Cytotoxic T cell (primary cell): Measurements from ENCODE around the gene BCAS1.

- PRO-cap, 2 experiments, result no peak in any of the 2 experiments
Observed at GRCh38 chr20:53718132-53718732, 124.6 kb upstream of the ZNF217 start.

DNA sequence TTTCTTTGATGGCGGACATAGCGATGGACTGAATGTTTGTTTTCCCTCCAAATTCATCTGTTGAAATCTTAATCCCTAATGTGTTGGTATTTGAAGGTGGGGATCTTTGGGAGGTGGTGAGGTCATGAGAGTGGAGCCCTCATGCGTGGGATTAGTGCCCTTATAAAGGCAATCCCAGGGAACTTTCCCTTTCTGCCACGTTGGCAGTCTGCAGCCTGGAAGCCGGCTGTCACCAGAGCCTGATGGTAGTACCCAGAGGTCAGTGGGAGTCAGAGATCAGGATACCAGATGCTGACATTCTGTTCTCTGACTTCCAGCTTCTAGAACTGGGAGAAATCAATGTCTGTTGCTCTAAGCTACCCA is 173.5 kb upstream of the ZNF217 start:
- PRO-cap, 2 experiments, result no peak in any of the 2 experiments

DNA sequence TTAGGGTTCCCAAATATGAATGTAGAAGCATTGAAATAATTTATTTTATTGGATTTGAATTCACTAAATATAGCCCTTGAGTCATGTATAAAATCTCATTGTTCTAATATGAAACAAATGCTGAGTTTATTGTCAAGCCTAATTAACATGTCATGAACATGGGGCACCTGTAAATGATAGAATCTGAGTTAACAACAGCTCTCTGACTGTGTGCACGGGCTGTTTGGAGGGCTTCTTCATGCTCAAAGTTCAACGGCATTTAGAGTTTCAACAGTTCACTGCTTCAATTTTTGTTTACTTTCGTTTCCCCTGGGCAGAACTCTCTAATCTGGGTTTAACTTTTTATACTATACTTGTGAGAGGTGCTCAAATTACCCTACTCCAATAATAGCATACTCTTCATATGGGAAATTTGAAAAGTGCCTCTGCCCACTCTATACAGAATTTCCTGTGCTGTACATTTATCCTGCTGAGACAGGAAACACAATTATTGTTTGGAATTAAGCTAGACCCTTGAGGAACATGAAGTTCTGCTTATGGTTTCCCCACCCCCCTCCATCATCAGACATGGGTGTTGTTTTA is 236.4 kb upstream of the ZNF217 start:
- PRO-cap, 2 experiments, result peak in 1 of 2 experiments; most common minus-strand start position 261 of the sequence (in 1)

DNA sequence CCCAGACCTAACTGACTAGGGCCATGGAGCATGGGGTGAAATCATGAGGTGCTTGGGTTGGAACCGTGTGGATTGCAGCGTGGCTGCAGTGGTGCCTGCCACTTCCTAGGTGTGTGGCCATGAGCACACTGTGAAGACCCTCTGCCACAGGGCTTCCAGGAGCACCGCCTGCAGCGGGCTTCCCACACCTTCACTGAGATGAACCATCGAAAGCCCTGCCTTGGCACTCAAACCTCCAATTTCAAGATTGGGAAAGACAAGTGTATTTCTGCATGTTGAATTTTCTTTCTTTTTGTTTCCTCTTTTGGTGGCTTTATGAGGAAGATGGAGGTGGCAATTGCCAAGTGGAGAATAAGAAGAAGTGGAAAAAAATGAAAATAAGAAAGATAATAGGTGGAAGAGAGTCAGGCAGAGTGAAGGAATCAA is 160.1 kb downstream of the BCAS1 start:
- PRO-cap, 2 experiments, result no peak in any of the 2 experiments

DNA sequence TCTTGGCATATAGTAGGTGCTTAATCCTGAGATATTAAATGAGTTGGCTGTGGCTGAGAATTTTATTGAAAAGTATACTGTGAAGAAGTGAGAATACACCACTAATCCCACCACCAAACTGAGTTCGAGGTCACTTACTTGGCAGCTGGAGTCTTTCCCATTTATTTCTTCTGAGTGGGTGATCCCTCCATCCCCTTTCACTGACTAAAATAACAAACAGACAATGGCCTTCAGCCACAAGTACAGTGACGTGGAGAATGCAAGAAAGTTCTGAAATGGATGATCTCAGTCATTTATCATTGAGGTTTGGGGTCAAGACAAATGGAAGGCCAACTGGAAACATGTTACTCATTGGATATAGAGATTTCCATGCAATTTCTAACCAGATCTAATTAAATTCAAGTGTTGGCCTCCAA is 113.1 kb downstream of the BCAS1 start:
- PRO-cap, 2 experiments, result no peak in any of the 2 experiments

GRCh38 chr20:54069447-54070170 is 785 bp downstream of the BCAS1 start:
- PRO-cap, 2 experiments, result no peak in any of the 2 experiments

DNA sequence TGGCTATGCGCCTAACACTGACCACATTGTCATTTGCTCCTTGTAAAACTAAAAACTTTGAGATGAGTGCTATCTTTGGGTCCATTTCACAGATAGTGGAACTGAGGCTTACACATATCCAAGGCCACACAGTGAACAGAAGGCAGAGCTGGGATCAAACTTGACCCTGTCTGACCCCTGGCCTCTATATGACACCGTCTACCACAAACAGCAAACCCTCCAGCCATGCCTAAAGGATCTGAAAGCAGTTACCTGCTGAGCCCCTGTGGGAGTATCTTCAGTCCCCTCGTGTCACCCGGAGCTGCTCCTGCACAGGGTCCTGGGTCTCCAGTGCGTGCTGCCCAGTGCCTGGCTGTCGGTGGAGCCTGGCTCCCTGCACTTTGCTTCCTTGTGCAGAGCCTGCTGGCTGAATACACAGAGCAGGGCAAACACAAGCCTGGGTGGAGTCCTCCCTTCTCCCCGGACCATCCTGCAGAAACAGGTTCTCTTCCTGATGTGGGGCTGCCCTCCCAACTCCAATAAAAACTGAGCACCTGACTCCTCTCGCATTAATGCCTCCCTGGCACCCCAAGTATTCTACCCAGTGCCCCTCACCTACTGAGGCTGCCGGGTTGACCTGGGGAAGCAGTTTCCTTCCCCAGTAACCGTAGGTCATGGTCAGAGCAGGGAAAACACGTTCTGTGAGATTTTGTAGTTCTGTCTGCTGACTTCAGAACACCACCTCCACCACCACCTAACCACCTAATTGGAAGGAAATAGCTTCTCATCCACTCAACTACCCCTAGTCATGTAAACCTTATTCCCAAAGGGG is at the start of gene BCAS1:
Gene BCAS1 (minus strand): TSS at position 414 of the 811 bp plus-strand sequence.
- PRO-cap, 2 experiments, result no peak in any of the 2 experiments

GRCh38 chr20:54078109-54078721 is 7.8 kb upstream of the BCAS1 start:
- PRO-cap, 2 experiments, result no peak in any of the 2 experiments

- PRO-cap, 2 experiments, result no peak in any of the 2 experiments
Observed at GRCh38 chr20:55094259-55094741, 618.9 kb downstream of the DOK5 start.

DNA sequence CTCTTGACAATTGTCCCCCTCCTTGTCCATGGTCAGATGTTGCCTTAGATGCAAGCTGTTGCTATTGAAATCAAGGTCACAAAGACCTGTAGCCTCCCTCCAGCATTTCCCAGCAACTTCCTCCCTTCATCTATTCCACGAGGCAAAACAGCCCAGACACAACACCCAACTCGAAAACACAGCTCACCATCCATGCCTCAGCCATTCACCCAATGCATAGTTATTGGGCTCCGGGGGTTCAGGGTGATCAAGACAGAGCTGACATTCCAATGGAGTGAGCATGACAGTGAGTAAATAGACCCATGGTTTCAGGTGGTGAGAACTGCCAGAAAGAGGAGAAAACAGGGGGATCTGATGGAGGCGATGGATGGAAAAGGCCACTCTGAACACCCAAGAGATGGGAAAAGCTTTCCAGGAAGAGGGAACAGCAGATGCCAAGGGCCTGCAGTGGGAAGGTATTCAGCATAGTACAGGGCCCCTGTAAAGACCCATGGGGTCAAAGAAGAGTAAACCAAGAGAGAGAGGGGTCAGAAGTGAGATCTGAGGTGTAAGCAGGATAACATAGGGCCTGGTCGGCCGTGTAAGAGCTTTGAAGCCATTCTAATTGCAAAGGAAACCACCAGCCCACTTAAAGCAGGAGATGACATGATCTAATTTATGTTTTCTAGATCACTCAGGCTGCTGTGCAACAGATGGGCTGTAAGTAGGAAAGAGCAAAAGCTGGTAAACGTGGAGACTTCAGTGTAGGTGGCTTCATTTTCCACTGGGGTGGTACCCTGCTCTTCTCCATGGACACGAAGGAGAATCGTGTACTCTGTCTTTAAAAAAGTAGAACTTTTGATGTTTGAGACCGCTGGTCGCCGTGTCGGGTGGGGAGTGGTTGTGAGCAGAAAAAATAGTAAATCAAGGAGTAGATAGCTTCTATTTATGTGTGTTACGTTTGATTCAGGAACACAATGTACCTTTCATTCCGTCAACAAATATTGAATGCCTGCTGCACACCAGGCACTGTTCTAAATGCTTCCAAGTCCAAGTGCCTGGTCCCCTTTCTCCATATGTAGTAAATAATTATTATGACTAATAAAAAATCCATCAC is 6.1 kb downstream of the CASS4 start:
- PRO-cap, 2 experiments, result peak in 1 of 2 experiments; most common plus-strand start position 691 of the sequence (in 1); most common minus-strand start position 630 of the sequence (in 1)

- PRO-cap, 2 experiments, result no peak in any of the 2 experiments
Observed at GRCh38 chr20:56443362-56443951, 25.0 kb upstream of the RTF2 start.

DNA sequence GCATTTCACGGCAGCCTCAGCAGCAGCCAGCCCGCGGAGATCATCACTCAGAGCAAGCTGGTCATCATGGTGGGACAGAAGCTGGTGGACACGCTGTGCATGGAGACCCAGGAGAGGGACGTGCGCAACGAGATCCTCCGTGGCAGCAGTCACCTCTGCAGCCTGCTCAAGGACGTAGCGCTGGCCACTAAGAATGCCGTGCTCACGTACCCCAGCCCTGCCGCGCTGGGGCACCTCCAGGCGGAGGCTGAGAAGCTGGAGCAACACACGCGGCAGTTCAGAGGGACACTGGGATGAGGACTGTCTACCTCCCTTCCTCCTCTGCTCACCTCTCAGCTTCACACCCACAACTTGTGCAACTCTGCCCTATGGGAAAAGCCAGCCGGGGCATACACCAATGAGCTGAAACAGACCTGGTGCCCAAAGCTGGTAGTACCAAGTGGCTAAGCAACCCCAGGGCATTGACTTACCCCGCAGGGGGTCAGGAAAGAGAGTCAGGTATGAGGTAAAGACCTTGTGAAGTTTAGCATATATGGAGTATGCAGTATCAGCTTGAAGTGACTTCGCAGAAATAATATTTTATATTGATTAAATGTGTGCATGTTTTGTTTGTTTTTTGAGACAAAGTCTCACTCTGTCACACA is 9.9 kb upstream of the RTF2 start:
- PRO-cap, 2 experiments, result no peak in any of the 2 experiments

DNA sequence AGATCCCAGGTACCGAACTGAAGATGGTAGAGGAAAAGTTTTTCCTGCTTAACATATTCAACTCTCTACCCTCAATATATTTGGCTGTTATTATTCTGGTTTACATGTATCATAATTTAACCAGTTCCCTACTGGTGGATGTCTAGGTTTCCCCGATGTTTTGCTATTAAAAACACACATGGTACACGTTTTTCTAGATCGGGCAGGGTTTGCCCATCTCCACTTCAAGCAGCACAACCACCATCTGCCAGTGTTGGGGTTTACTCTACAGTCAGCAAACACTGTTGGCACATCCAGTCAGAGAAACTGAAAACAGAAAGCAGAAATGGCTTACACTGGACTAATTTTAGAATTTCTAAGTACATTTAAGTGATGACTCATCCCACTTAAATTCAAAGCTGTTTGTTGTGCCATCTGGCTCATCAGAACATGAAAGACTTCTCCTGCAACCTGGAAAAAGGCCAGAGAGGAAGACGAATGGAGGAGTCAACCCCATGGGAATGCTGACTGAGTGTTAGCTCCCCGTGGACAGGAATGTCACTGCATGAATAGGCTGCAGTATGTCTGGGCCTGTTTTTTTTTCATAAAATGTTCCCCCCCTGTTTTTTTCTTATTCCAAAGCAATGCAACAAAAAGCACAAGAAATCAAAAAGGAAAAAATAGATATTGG is 21.8 kb downstream of the FAM209B start:
- PRO-cap, 2 experiments, result no peak in any of the 2 experiments

GRCh38 chr20:56558868-56559423 is 25.9 kb downstream of the FAM209B start:
- PRO-cap, 2 experiments, result no peak in any of the 2 experiments

DNA sequence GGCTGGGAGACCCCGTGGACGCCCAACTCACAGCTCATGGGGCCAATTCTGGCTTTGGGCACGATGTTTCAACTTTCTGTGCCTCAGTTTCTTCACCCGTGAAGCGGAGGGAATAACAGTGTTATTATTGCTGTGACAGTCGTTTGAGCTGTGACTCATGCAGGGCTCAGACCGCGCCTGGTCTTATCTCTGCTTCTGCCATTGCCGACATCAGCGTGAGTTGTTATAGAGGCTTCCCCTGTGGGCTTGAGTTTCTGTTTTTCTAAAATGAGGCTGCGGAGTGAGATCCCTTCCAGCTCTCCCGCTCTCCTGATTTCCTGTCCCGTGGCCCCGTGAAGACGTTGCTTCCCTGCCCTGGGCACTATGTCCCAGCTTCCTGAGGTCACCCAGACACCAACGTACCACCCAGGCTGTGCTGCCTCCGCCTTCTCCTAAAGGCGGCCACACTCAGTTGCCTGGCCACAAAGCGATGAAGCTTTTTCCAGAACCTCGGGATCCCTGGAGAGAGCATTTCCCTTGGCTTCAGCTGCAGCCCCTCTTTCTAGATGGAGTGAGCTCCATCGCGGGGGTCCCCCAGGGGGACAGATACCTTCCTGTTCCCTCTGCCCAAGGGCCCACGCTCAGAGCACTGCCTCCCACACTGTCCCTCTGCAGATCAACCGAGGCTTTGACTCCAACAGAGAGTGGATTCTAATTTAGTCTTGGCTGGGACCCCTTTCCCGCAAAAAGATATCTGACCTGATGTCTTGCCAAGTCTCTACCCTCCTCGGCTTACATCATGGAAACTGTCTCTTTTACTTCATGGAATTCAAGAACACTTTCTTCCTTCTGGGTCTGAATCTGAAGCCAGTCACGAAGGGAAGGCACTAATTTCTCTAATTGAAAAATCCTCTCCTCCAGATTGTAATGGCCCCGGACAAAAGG is 278.3 kb downstream of the BMP7 start:
- PRO-cap, 2 experiments, result no peak in any of the 2 experiments

DNA sequence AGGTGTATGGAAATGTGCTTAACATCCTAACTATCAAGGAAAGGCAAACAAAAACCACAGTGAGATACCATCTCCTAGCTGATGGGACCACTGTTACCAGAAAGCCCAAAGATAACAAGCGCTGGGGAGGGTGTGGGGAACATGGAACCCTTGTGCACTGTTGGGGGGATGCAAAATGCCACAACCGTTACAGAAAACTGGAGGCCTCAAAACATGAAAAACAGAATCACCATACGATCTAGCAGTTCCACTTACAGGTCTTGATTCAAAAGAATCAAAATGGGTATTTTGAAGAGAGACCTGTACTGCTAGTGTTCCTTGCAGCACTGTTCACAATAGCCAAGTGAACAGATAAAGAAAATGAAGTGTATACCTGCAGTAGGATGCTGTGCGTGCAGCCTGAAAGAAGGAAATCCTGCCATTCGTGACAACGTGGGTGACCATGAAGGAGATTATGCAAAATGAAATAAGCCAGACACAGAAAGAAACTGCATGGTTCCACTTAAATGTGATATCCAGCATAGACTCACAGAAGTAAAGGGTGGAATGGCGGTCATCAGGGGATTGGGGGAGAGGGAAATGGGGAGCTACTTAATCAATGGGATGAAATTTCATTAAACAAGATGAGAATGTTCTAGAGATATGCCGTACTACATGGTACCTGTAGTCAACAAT is 19.6 kb upstream of the RBM38 start:
- PRO-cap, 2 experiments, result no peak in any of the 2 experiments

GRCh38 chr20:57393624-57394675 is 2.8 kb downstream of the RBM38 start:
- PRO-cap, 2 experiments, result peak in 2 of 2 experiments; most common plus-strand start chr20:57393829 (in 2); most common minus-strand start chr20:57393753 (in 2)

DNA sequence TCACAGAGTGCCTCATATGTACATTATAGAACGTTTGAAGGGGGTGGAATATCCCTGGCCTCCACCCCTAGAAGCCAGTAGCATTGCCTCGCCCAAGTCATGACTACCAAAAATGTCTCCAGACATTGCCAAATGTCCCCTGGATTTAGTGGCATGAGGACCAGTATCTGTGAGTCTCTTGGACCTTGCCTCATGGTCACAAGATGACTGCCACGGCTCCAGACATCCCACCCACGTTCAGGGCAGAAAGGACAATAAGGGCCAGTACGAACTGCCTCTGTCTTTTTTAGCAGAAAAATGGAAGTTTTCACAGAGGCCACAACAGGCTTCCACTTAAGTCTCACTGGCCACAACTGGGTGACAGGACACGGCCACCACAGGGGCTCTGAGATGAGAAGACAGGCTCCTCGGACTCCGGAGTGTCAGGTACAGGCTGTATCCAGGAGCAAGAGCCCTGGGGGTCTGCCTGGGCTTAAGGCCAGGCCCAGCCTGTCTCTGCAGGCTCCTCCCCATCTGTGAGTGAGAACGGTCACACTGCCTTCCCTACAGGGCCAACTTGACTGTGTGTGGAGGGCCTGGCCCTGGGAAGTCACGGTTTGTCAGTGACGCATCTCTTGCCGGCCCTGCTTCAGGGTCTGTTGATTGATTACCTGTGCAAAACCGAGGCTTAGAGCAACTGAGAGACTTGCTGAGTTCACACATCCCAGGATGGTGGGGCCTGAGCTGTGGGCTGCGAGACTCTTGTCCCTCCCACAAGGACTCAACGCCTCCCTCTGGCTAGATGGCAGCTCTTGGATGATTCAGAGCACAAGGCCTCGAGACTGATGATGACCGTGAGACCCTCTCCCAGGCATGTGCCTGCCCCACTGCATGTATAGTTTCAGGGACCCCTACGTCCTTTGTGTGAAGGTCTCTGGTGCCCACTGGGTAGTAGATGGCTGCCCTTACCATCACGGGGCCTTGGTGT is 5.7 kb downstream of the RBM38 start:
- PRO-cap, 2 experiments, result peak in 2 of 2 experiments; most common plus-strand start position 557 of the sequence (in 1); most common minus-strand start position 678 of the sequence (in 1)

- PRO-cap, 2 experiments, result peak in 1 of 2 experiments; most common plus-strand start chr20:57409774 (in 1)
Observed at GRCh38 chr20:57409647-57410021, 18.4 kb downstream of the RBM38 start.

- PRO-cap, 2 experiments, result peak in 1 of 2 experiments; most common plus-strand start chr20:57412789 (in 1)
Observed at GRCh38 chr20:57412690-57413185, 21.5 kb downstream of the RBM38 start.